HT1080 (cell line): ENCODE data around the gene FBXL3.

DNA sequence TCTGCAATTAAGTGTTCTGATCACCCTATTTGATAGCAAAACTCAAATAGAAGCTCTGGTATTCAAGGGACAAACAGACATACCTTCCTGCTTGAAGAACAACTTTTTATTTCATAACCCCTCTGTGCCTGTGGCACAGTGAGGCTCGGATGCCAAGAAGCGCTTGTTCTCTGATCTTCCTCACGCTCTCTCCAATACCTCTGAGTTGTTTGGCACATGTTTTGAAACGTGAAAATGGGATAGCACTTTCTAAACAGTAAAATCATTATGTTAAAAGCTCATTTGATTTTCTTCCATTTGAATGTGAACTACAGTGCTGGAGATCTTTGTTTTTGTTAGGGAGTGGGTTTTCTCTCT, 232.1 kb downstream of the KLF5 start:
RAMPAGE:
- cytosol, long total RNA = no peak
- long total RNA = no peak
- nucleus, long total RNA = no peak

DNA sequence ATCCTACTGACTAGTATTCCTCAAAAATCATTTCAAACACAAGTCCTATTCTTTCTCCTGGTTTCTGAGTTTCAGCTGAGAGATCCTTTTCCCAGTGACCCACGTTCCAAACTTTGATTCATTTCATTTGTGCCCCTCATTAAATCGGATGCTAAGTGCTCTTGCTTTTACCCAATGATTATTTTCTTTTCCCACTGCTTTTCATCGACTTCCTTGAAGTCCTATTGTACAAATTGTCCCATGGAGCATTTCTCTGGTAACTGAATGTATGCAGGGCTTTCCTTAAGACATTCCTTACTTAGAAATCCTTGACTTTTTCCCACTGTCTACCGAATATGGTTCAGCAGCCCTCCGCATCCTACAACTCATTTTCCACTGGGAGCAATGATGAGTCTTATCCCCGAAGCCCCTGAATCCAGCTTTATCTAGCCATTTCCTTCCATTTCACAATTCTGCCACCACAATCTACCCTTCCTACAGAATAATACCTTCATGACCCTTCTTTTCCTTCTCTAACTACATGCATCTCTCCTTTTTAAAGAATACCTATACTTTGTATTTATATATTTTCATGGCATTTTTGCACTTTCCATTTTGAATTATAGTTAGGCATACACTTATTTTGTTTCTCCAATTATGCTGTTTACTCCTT, 762.7 kb downstream of the KLF5 start:
RAMPAGE:
- cytosol, long total RNA = no peak
- long total RNA = no peak
- nucleus, long total RNA = no peak

RAMPAGE:
- cytosol, long total RNA = no peak
- long total RNA = no peak
- nucleus, long total RNA = no peak
These were observed 848.8 kb downstream of the KLF5 start for GRCh38 chr13:73907426-73908168.

RAMPAGE:
- cytosol, long total RNA = no peak
- long total RNA = no peak
- nucleus, long total RNA = no peak
These were observed 1004.1 kb downstream of the KLF5 start for GRCh38 chr13:74062728-74063407.

RAMPAGE:
- cytosol, long total RNA = no peak
- long total RNA = no peak
- nucleus, long total RNA = no peak
These were observed 1073.4 kb downstream of the KLF5 start for GRCh38 chr13:74132061-74132655.

DNA sequence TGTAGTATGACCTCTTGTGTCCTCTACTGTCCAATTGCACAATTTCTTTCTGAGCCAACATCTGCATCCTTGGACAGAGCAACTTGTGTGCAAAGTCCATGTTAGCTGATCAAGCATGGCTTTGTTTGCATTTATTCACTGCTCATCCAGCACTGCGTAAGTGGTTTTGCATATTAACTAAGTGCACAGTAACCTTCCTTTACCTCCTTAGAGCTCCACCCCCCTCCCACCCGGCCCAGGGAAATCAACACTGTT, 1194.3 kb downstream of the TBC1D4 start:
RAMPAGE:
- cytosol, long total RNA = no peak
- long total RNA = no peak
- nucleus, long total RNA = no peak

RAMPAGE:
- cytosol, long total RNA = no peak
- long total RNA = no peak
- nucleus, long total RNA = no peak
These were observed 929.3 kb downstream of the TBC1D4 start for GRCh38 chr13:74552619-74553111.

RAMPAGE:
- cytosol, long total RNA = no peak
- long total RNA = no peak
- nucleus, long total RNA = no peak
These were observed 255.9 kb downstream of the TBC1D4 start for GRCh38 chr13:75225837-75226730.

DNA sequence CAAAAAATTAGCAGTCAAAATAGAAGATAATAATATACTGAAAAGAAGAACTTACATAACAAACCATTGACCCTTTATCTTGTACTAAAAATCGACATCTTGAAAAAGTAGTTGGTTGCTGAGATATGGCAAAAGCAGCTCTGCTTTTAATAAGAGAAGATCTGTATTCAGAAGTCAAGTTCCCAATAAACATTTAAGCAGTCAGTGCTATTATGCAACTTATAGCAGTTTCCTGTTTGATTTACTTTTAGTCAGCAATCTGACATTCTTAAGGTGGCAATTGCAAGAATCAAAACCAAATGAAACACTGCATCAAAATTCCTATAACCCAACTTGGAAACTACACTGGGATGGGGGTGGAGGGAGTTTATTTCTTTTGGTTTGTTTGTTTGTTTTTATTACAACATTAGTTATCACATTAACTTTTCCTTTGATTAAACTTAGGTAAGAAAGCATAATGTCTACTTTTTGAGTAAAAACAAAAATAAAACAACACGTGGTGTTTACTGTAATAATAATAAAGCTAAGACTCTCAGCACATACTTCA, 165.5 kb downstream of the TBC1D4 start:
RAMPAGE:
- cytosol, long total RNA = no peak
- long total RNA = no peak
- nucleus, long total RNA = no peak

DNA sequence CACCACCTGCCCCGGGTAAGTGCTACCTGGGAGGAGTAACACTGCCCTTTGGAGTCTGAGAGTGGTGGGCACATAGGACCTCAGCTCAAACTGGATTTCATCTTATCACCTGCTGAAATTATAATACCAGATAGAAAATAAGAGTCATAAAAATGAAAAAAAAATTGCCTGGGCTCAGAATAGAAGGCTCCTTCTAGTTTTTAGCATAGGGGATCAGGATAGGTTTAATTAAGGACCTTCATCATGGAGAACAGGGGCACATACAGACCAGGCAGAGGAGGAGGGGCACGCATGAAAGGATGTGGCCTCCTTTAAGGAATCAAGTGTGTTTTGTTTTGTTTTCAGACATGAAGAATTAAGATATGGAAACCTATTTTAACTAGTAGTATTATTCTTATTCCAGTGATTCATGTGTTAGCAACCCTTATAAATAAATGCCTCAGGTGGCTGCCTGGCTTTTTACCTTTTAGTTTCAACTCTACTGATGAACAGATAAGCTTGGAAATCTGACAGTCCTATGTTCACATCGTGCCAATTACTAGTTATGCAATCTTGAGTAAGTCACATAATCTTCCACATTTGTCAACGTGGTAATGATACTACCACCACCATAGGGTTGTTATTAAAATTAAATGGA, 64.5 kb downstream of the TBC1D4 start:
RAMPAGE:
- cytosol, long total RNA = no peak
- long total RNA = no peak
- nucleus, long total RNA = no peak

DNA sequence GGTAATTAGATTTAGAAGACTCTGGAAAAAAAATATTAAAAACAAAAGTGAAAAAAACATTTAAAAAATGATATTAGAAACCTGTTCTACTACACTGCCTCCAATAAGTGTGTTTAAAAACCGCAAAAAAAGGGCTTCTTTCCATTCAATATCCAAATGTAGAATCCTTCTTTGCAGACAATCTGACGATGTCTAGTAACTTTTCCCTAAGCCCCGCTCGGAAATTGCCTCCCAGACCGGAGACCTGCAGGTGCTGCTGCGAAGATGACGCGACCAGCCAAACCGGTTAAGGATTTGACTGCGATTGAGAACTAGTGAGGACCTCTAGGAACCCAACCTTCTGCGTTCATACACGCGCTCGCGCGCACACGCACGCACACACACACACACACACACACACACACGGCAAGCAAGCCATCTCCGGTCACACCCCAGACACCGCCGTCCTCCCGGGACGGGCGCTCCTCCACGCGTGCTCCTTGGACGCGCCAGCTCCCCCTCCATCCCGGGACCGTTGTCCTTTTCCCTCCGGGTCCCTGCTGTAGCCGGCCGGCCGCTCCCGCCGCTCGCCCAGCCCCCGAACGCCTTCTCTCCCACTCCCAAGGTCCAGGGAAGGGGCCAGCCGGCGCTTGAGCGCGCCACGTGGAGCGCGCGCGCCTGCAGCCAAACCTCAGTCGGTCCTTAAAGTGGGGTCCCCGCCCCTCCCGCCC, 1.3 kb downstream of the TBC1D4 start:
RAMPAGE:
- cytosol, long total RNA = no peak
- long total RNA = no peak
- nucleus, long total RNA = no peak

GRCh38 chr13:75507692-75508041, 25.7 kb upstream of the TBC1D4 start:
RAMPAGE:
- cytosol, long total RNA = no peak
- long total RNA = no peak
- nucleus, long total RNA = no peak

DNA sequence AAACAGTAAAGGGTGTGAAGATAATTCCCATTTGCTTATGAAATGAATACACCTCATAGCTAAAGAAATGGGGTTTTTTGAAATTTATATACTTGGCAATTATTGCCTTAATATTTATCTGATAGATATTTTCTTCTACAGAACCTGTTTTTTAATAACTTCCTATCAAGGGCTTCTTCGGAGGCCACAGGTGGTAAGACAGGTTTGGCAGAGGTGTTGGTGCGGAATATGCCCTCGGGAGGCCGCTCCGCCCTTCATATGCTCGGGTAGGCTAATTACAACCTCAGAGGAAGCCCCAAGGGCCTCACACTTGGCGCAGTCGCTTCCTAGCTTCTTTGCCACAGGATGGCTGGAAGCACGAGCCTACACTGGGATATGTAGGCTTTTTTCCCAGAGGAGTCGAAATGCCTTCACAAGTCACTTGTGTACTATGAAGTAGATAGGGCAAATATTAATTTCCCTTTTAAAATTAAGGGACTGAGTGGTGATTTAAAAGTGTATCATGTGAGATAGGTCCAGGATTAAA, 68.8 kb downstream of the LMO7 start:
RAMPAGE:
- cytosol, long total RNA = no peak
- long total RNA = no peak
- nucleus, long total RNA = no peak

DNA sequence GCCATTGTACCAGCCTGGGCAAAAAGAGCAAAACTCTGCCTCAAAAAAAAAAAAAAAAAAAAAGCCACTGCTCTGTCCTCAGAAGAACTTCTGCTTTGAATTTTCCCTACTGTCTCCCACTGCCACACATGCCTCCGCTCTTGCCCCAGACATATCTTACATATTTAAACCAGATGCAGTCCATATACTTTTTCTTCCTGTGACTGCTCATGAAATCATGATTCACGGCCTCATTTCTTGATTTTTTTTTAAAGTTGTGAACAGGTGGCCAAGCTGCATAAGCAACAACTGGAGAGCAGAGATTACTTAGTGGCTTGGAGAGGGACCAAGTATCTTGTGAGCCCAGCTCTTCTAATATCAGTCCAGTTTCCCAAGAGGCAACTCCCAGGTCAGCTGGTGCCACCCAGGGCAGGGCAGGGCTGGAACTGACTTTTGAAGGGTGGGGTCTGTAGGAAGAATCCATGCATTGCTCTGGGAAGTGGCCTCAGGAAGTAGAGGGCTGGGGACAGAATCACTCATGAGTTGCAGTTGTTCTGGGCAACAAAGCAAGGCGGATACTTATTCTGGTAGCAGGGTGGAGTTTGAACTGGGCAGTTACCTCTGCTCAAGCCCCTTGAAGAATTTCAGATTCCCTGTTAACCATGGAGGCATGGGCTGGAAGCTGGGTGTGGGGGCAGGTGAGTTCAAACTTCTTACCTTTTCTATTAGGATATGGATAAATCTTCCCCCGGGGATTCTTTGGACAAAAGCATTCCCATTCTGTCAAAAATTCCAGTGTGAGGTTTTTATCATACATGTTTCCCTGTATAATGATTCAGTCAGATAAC, 152.5 kb downstream of the LMO7 start:
RAMPAGE:
- cytosol, long total RNA = no peak
- long total RNA = no peak
- nucleus, long total RNA = no peak

DNA sequence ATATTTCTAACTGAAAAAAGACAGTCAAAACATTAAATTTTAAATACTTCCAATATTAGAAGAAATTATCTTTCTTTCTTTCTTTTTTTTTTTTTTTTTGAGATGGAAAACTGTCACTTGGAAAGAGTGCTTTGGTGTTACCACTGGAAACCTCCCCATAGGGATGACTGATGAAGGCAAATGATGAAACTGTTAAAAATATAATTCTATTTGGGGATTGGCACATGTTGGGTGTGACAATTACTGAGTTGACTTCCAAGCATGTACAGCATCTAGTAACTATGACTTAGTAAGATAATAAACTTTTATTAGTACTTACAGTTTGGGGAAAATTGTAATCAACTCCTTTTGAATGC, 592.5 kb downstream of the KCTD12 start:
RAMPAGE:
- cytosol, long total RNA = no peak
- long total RNA = no peak
- nucleus, long total RNA = no peak

RAMPAGE:
- cytosol, long total RNA = no peak
- long total RNA = no peak
- nucleus, long total RNA = no peak
These were observed 1.1 kb upstream of the KCTD12 start for GRCh38 chr13:76887258-76887762.

GRCh38 chr13:77026969-77027712, at the start of gene FBXL3:
Gene FBXL3, minus strand, starts transcription at chr13:77027159.
RAMPAGE:
- cytosol, long total RNA = no peak
- long total RNA = no peak
- nucleus, long total RNA = no peak

RAMPAGE:
- cytosol, long total RNA = no peak
- long total RNA = no peak
- nucleus, long total RNA = no peak
These were observed 116.3 kb upstream of the FBXL3 start for GRCh38 chr13:77143193-77143823.

RAMPAGE:
- cytosol, long total RNA = no peak
- long total RNA = no peak
- nucleus, long total RNA = no peak
These were observed 147.3 kb upstream of the FBXL3 start for GRCh38 chr13:77174212-77174688.

RAMPAGE:
- cytosol, long total RNA = no peak
- long total RNA = no peak
- nucleus, long total RNA = no peak
These were observed 295 bp upstream of the MYCBP2 start for GRCh38 chr13:77327207-77327570.